ENCODE measurements around a stretch of chr19.

DNA sequence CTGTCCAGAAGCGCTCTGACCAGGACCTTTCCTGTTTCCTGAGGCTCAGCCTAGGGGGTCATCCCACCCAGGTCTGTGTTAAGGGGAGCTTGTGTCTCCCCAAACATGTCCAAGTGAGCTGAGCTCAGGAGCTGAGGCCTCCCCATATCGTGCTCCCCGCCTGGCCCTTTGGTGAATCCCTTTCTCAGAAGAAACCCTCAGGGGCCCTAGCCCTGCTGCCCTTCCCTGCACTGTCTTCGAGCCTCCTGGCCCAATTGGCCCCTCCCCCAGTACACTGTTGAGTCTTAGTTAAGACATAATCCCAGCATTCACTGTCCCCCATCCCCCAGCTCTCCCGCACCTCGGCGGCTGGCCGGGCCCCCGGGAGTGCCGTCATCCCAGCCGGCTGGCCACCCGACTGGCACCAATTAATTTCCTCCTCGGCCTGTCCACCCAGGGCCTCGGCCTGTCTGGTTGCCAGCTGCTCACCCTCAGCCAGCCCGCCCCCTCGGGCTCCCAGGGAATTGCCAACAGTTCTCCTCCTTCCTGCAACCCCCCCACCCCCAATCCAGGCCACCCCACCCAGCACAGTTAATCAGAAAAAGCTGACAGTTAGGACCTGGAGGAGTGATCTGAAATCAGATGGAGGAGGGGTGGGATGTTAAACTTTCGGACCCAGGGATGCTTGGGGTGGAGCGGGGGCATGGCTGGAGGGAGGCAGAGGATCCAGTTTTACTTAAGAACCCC is 13.6 kb downstream of the IER2 start:
- PRO-cap, result unidirectional peak, minus-strand start at position 247 of the sequence

DNA sequence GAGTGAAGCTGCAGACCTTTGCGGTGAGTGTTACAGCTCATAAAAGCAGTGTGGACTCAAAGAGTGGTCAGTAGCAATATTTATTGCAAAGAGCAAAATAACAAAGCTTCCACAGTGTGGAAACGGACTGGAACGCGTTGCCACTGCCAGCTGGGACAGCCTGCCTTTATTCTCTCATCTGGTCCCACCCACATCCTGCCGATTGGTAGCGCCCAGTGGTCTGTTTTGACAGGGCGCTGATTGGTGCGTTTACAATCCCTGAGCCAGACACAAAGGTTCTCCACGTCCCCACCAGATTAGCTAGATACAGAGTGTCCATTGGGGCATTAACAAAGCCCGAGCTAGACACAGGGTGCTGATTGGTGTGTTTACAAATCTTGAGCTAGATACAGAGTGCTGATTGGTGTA is 35.8 kb downstream of the IER2 start:
- PRO-cap, result no peak

- PRO-cap, result no peak
These were observed 44.7 kb downstream of the CACNA1A start for GRCh38 chr19:13461450-13462042.

GRCh38 chr19:13599942-13600403 is 93.7 kb upstream of the CACNA1A start:
- PRO-cap, result no peak

DNA sequence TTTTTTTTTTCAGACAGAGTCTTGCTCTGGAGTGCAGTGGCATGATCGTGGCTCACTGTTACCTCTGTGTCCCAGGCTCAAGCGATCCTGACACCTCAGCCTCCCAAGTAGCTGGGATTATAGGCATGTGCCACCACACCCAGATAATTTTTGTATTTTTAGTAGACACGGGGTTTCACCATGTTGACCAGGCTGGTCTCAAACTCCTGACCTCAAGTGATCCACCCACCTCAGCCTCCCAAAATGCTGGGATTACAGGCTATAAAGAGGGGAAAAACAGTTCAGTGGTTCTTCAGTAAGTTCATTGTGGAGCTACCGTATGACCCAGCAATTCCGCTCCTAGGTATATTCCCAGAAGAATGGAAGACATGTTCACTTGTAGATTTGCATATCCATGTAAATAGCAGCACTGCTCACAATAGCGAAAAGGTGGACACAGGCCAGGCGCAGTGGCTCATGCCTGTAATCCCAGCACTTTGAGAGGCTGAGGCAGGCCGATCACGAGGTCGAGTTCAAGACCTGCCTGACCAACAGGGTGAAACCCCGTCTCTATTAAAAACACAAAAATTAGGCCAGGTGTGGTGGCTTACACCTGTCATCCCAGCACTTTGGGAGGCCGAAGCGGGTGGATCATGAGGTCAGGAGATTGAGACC is 5.5 kb downstream of the C19orf53 start:
- PRO-cap, result no peak

- PRO-cap, result no peak
These were observed 32.3 kb downstream of the ZSWIM4 start for GRCh38 chr19:13827431-13828044.

GRCh38 chr19:13847642-13848222 is 29.2 kb upstream of the NANOS3 start:
- PRO-cap, result bidirectional peak, plus-strand start at chr19:13847893, minus-strand start at chr19:13847782

GRCh38 chr19:13881027-13881897 is 4.3 kb downstream of the NANOS3 start:
- PRO-cap, result no peak

DNA sequence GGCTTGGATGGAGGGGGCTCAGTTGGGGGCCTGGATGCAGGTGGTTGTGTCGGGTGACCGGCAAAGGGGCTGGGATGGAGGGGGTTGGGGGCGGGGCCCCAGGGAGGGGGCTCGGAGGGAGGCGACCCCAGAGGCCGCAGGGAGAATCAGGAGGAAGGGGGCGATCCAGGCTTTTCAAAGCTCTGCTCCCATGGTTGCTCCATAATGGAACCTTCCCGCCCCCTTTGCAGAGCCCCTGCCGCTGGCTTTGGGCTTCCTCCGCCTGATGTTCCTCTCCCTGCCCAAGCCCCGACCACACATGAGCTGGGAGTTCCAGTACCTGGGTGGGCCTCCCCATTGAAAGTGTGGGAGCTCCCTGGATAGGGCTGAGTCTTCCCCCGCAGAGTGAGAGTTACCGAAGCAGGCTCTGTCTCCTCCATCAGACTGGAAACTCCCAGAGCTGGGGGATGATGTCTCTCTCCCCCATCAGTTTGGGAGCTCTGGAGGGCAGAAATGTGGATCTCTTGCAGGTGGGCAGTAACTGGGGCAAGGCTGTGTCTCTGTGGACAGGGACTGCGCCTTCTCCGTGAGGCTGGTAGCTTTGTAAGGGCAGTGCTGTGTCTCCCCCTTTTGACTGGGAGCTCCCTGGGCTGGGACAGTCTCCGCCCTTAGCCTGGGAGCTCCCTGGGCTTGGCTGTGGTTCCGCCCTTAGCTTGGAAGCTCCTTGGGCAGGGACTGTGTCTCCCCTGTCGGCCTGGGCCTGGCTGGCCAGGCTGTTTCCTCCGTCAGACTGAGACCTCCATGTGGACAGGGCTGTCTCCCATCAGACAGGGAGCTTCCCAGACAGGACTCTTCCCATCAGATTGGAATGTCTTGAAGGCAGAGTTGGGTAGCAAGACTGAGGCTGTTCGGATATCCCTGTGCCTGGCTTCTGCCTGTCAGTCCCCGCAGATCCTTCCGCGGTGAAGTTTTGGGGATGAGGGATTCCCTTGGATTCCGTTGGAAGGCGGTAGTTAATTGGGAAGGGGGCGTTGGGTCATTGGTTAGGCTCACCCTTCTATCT is 812 bp downstream of the DCAF15 start:
- PRO-cap, result no peak

DNA sequence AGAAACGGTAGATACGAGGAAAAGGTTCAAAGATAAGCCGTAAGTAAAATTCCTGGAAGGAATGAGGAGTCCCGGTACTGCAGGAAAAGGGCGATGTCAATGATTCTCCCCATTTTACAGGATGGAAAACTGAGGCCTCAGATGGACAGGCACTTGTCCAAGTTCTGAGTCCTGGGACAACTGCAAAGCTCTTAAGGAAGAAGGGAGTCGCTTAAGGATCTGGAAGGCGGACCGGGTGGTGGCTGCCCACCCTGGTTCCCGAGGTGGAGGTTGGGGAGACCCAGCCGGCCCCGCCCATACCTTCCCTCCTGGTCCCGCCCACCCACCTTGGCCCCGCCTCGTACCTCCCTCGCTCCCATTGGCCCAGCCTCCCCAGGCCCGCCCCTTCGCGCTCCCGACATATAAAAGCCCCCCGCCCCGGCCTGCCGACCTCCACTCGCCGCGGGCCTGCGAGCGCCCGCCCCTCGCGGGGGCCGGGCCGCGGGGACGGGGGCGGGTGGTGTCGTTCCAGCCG is 627 bp downstream of the RFX1 start:
- PRO-cap, result bidirectional peak, plus-strand start at position 428 of the sequence, minus-strand start at position 310 of the sequence

GRCh38 chr19:14023539-14023982 is 4.4 kb upstream of the RLN3 start:
- PRO-cap, result no peak

DNA sequence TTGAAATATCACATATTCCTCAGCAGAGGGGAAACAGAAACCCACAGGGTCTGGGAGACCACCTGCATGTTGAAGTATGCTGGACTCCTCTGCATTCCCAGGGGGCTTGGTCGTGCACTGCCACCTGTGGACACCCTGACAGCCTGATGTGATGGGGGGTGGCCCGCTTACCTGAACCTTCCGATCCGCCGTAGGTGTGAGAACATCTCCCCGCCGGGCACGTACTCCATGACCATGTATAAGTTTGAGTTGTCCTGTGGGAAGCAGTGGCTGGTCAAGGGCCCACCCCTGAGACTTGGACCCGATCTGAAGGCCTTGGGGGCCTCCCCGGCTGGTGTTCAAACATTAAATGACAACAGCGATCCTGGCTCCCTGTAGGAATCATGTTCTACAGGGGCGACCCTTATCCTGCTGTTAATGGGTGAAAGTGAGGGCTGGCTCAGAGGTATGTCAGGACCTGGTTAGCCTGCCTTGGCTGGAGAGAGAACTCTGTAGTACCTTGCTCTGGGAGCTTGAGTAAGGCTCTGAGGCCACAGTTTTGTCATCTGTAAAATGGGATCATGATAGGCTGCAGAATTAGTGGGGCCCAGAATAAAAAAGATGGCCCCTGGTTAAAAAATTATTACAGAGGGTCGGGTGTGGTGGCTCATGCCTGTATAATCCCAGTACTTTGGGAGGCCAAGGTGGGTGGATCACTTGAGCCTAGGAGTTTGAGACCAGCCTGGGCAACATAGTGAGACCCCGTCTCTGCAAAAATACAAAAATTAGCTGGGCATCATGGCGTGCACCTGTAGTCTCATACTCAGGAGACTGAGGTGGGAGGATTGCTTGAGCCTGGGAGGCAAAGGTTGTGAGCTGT is 15.3 kb upstream of the C19orf67 start:
- PRO-cap, result no peak

DNA sequence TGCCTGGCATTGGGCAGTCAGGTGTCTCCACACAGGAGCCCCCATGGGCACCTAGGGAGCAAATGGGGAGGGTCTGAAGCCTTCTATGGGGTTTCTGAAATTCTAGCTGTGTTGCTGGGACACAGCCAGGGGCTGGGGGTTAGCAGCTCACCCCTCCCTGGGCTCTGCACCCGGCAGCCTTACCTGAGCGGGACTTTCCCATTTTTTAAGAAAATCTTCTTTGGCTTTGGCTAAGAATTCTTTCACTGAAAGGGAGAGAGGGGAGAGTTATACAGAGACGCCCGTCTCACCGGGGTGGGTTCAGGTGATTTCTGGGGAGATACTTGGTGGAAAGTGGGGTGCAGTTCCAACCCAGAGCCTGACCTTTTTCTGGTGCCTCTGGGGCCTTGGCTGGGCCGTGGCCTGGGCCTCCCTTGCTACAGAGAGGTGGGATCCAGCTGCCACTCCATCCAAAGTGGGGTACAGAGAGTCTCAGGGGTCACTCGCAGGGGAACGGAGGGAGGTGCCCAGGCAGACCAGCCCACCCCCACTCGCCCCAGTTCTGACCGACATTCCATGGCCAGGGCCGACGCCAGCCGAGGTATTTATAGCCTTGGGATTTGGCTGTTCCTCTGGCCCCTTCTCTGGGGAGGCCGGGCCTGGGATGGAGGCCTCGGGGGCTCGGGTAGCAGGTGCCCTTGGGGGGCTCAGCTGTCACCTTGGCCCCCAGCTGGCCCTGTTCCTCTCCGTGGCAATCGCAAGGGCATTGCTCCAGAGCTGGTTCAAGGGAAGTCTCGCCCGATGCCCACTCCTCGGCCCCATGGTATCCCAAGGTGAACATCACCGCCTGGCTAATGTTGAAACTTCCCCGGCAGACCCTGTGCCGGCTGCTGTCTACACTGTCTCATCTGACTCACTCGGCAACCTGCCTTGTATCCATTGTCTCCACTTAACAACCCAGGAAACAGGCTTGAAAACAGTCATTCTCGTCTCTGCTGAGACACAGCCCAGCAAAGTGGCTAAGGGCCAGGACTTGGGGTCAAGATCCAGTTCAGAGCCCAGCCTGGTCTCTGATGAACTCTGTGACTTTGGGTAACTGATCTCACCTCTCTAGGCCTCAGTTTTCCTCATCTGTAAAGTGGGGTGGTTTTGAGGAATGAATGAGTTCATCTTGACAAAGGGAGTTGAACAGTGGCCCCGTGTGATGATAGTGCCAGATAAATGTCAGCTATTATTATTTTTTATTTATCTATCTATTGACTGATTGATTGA is 10.0 kb downstream of the PRKACA start:
- PRO-cap, result no peak

GRCh38 chr19:14162512-14163588 is 26.5 kb upstream of the ASF1B start:
- PRO-cap, result no peak

- PRO-cap, result no peak
These were observed 28.5 kb upstream of the ASF1B start for GRCh38 chr19:14164687-14165503.

GRCh38 chr19:14248904-14250241 is 43.4 kb upstream of the ADGRL1 start:
- PRO-cap, result no peak

GRCh38 chr19:14372369-14372865 is 8.8 kb upstream of the ADGRE5 start:
- PRO-cap, result no peak

GRCh38 chr19:14409619-14410727 is 9.2 kb downstream of the DDX39A start:
- PRO-cap, result no peak

GRCh38 chr19:14515558-14515834 is 2.7 kb downstream of the DNAJB1 start:
- PRO-cap, result no peak

GRCh38 chr19:14519746-14520372 is 1.7 kb upstream of the DNAJB1 start:
- PRO-cap, result no peak